ENCODE measurements around the genes PRODH2, ALKBH6, CLIP3, OVOL3 and ZNF585A.

GRCh38 chr19:35720514-35720919 is 2.7 kb downstream of the KMT2B start:
- PRO-cap = no peak
- RAMPAGE, long total RNA, 3 experiments = no peak in any of the 3 experiments

- PRO-cap = no peak
- RAMPAGE, long total RNA, 3 experiments = no peak in any of the 3 experiments
Observed at GRCh38 chr19:35722413-35723341, 4.9 kb downstream of the KMT2B start.

DNA sequence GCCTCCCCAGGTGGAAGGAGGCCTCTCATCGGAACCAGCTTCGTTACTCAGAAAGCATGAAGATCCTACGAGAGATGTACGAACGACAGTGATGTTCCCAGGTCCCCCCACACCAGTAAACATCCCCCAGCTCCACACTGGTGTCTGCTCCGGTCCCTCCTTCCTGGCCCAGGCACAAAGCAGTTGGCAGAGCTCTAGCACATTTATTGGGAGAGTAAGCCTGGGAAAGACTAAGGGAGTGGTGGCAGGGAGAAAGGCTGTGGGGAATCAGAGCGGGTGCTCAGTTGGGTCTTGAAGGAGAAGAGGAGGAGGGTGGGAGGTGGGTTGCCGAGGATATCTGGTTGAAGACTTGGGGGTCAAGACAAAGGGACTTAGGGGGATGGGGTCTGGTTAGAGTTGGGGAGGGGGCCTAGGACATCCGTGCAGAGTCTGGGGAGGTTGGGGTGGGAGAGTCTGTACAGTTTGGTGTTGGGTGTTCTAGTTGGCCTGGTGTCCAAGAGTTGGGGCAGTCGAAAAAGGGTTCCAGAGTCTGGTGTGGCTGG is 2.4 kb downstream of the HSPB6 start:
- PRO-cap = no peak
- RAMPAGE, long total RNA, 3 experiments = no peak in any of the 3 experiments

GRCh38 chr19:35772049-35772593 is 3.2 kb upstream of the ARHGAP33 start:
- PRO-cap = no peak
- RAMPAGE, long total RNA, 3 experiments = no peak in any of the 3 experiments

- PRO-cap = no peak
- RAMPAGE, long total RNA, 3 experiments = no peak in any of the 3 experiments
Observed at GRCh38 chr19:35797794-35798251, 14.8 kb downstream of the PRODH2 start.

DNA sequence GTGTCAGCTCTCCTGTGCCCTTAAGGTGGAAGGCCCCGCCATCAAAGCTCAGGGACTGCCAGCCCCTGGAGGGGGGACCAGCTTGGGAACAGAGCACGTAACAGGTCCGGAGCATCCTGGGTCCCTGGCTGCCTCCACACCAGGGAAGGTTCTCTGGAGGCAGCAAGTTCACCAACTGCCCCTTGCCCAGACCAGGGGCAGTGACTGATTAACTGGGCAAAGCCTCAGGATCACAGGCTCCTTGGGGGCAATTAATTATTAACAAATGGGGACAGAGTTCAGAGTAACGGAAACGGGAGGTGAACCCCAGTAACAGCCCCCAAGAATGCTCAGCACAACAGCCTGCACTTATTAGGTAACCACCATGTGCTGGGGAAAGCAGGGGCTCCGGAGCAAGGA is at the start of gene PRODH2:
TSS of gene PRODH2 (minus strand) at position 155 of the 399 bp plus-strand sequence.
- PRO-cap = no peak
- RAMPAGE, long total RNA, 3 experiments = no peak in any of the 3 experiments

DNA sequence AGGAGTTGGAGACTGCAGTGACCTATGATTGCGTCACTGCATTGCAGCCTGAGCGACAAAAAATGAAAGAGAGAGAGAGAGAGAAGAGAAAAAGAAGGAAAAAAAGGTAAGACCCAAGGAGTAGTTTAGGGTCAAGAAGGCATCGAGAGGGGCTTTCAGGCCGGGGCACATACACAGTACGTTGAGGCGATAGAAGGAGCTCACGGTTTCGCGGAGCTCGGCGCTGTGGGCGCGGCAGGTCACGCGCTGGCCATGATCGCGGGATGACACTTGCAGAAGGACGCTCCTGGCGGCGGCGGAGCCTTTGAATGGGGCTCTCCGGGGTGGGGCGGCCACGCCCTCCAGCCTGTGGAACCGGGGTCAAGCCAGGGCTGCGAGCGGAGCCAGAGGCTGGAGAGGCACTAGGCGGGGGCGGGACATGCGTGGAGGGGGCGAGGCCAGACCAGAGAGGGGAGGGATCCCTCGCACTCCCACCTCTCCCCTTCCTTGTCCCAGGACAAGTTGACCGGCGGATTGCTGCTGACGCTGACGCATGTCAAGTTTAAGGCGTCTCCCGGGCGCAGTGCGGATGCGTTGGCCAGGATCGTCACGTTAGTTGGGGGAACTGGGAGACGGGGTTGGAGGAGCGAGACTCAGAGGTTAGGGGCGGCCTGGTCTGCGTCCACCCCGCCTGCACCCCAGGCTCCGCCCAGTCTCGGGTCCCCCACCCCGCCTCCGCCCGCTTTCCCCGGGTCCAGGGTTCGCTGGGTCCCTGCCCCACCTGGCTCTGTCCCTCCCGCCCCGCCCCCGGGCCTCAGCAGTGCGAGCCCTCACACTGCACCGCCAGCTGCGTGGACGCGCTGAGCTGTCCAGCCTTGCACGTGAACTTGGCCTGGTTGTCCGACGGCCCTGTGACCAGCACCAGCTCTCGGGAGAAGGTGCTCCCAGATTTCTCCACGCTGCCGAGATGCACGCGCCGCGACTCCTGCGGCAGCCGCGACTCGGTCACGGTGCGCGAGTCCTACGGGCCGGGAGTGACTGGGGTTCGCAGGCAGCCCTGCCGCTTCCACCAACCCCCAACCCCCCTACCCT is 6.8 kb downstream of the NPHS1 start:
- PRO-cap = no peak
- RAMPAGE, long total RNA, 3 experiments = no peak in any of the 3 experiments

DNA sequence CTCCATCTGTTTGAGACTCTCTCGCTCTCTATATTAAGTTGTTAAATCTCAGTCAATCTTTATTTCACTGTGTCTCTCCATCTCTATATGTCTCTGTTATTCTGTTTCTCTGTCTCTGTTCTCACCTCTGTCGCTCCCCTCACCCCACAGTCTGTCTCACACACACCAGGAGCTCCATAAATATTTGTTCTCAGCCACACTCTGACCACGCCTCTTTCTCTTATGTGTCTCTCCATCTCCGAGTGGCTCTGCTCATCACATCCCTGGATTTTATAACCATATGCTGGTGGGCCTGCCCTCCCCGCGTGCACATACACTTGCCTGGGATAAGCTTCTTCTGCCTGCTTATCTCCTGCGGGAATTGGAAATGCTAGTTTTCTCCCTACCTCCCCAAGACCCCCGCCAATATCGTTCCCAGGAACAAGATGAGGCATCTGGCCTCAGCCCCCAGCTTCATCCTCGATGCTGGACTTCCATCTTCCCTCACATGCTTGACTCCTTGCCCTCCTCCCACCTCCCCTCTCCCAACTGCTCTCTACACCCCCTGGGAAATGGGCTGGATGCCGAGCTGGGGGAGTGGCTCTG is 2.0 kb upstream of the KIRREL2 start:
- PRO-cap = no peak
- RAMPAGE, long total RNA, 3 experiments = no peak in any of the 3 experiments

DNA sequence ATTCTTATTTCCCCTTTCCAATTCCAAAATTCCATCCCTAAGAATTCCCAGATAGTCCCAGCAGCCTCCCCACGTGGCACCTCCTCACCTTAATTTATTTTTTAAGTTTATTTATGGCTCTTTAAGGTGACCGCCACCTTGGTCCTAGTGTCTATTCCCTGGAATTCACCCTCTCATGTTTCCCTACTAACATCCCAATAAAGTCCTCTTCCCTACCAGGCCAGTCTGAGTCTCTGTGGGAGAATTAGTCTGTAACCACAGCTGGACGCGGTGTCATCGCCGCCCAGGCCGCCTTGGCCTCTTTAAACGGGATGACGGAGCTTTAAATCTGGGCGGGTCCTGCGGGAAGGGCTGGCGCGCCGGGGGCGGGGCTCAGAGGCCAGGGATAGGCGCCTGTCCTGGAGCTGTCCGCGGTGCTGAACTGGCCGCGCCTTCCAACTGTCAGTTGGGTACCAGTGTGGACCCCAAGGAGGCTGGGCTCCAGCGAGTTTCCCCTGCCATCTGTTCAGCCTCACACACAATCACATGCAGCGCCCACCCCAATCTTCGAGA is 11.3 kb downstream of the APLP1 start:
- PRO-cap = no peak
- RAMPAGE, long total RNA, 3 experiments = no peak in any of the 3 experiments

- PRO-cap = bidirectional peak, plus-strand start at chr19:35900654, minus-strand start at chr19:35900546
- RAMPAGE, long total RNA, 3 experiments = no peak in any of the 3 experiments
Observed at GRCh38 chr19:35900291-35900965, 1.9 kb upstream of the HCST start.

GRCh38 chr19:35904595-35904995 is 2.3 kb downstream of the HCST start:
- PRO-cap = unidirectional peak, minus-strand start at chr19:35904853
- RAMPAGE, long total RNA, 3 experiments = no peak in any of the 3 experiments

DNA sequence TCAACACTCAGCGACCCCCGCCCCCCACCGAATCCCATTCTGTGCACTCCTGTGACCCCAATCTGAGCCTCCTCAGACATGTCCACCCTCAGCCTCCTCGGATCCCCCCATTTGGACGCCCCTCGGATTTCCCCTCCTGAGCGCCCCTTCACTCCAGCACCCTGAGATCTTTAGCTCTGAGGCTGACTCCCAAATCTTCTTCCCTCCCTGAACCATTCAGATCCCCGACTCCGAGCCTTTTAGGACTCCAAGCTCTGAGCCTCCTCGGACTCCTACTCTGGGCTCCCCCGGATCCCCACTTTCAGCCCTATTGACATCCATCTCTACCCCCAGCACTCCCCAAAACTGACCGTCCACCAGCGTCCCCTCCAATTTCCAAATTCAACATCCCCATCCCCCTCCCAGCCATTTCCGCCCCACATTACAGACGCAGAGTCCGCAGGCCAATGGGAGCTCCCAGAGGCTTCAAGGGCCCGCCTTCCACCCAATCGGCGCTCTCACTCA is at the start of gene ALKBH6:
TSS of gene ALKBH6 (minus strand) at position 389 of the 504 bp plus-strand sequence.
- PRO-cap = bidirectional peak, plus-strand start outside the sequence, minus-strand start at position 383 of the sequence
- RAMPAGE, long total RNA, 3 experiments = start-site peak on the minus strand in 3 of 3 experiments, centred at positions 375 to 390 of the sequence, 20 to 72 reads per replicate

- PRO-cap = no peak
- RAMPAGE, long total RNA, 3 experiments = start-site peak on the minus strand in 1 of 3 experiments, at chr19:36032866-36032873 at its widest, 11 reads per replicate
Observed at GRCh38 chr19:36032088-36033190, at the start of gene CLIP3. TSS of gene CLIP3 (minus strand) at chr19:36032873.

DNA sequence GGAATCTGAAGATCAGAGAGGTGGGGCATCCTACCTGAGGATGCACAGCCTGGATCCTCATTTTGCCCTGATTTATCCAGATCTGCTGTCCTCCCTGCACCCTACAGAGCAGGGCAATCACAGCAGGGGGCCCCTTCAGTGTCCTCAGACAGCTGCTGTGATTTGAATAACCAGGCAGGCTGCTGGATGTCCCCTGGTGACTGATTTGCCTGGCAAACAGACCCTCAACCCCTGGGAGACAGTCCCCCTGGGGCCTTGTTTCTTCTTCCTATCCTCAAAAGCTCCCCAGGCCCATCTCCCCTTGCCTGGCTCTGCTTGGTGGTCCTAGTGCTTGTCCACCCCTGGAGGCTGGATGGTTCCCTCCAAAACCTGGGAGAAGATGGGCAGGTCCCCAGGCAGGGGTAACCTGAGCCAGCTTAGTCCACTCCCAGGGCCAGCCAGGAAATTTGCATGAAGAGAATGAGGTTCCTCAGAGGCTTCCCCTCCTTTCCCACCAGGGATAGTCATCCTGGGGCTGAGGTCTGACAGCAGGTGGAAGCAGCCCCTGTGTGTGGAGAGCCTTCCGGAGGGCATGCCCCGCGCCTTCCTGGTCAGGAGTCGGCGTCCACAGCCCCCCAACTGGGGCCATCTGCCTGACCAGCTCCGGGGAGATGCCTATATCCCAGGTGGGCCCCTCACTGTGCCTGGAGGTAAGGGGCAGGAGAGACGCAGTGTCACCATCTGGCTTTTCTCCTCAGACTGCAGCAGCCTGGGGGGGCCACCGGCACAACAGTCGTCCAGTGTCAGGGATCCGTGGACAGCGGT is at the start of gene OVOL3:
TSS of gene OVOL3 (plus strand) at position 512 of the 804 bp plus-strand sequence.
- PRO-cap = no peak
- RAMPAGE, long total RNA, 3 experiments = no peak in any of the 3 experiments

DNA sequence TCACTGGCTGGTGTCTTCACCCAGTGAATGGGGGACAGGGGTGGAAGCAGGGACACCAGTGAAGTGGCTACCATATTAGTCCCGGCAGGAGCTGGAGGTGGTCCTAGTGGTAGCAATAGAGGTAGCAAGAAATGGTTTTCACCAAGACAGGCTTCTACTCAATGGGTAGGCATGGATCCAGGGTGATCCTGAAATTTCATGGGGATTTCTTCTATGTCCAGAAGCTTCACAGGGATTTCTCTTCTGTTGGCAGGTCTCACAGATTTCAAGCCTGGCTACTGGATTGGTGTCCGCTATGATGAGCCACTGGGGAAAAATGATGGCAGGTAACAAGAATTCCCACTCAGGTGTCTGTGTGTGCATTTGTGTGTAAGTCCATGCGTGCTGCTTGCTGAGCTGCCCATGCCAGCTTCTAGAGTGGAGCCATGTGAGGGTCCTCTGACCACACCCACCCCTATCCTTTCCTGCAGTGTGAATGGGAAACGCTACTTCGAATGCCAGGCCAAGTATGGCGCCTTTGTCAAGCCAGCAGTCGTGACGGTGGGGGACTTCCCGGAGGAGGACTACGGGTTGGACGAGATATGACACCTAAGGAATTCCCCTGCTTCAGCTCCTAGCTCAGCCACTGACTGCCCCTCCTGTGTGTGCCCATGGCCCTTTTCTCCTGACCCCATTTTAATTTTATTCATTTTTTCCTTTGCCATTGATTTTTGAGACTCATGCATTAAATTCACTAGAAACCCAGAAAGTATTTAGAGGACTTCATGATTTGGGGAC is 10.1 kb downstream of the TBCB start:
- PRO-cap = no peak
- RAMPAGE, long total RNA, 3 experiments = no peak in any of the 3 experiments

GRCh38 chr19:36237000-36238062 is 22.4 kb downstream of the ZNF146 start:
- PRO-cap = no peak
- RAMPAGE, long total RNA, 3 experiments = no peak in any of the 3 experiments

DNA sequence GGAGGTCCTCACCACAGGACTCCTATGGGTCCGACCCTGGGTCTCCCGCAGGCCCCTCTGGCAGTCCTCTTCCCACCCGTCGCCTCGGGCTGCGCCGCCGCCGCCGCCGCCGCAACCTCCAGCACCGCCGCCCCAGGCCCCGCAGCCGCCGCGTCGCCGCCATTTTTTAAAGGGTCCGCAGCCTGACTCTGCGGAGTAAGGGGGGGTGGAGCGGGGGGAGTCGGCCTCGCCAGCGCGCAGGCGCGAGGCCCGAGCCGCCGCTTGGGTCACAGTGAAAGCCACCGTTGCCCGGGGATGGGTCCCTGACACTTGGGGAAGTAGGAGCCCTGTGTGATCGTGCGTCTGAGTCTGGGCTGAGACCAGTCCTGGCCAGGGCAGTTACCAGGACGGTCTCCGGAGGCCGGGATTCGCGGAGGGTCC is 69.6 kb downstream of the ZFP14 start:
- PRO-cap = no peak
- RAMPAGE, long total RNA, 3 experiments = no peak in any of the 3 experiments

DNA sequence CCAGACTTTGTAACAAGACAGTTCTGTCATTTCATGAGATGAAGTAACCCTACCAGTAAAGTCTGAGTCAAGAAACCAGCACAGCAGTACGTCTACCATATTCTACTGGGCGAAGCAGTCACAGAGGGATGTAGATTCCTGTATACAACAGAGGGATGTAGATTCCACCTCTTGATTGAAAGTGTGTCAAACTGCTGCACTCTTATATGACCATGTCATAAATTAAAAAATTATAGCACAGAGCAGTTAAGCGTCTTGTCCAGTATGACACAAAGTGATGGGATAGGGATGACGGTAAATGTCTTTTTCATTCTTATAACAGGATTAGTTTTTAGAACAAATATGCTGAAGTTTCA is 13.2 kb upstream of the ZFP14 start:
- PRO-cap = no peak
- RAMPAGE, long total RNA, 3 experiments = no peak in any of the 3 experiments

- PRO-cap = bidirectional peak, plus-strand start at chr19:37172792, minus-strand start at chr19:37172720
- RAMPAGE, long total RNA, 3 experiments = start-site peak on the minus strand in 3 of 3 experiments, at chr19:37172671-37172708 at its widest, 151 to 188 reads per replicate
Observed at GRCh38 chr19:37172292-37173059, at the start of gene ZNF585A. TSS of gene ZNF585A (minus strand) at chr19:37172695.

DNA sequence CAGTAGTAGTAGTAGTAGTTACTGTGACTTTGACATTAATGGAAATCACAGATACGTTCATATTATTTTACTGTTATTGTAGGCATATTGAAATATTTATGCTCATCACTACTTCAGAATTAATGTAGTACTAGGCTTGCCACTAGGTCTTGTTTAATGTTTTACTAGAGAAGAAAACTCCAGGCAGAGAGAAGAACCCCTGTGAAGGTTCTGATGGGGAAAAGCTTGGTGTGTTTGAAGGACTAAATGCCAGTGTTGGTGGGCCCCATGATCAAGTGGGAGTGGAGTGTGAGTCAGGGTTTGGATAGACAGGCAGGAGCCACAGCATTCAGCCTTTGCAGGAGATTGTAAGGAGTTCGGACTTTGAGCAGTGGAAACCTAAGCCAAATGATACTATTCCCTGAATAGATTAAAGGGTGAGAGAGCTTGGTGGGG is 21.3 kb downstream of the ZNF383 start:
- PRO-cap = no peak
- RAMPAGE, long total RNA, 3 experiments = no peak in any of the 3 experiments

Measured in gastrocnemius medialis (tissue), 3 donors.